MCF 10A (cell line): Measurements from ENCODE around the gene NAP1L5.

GRCh38 chr4:86452870-86453913 lies 93.3 kb upstream of the MAPK10 start:
- PRO-cap, result no peak
- RRBS, result no CpG with 5 or more reads among the region's 13 CpGs

DNA sequence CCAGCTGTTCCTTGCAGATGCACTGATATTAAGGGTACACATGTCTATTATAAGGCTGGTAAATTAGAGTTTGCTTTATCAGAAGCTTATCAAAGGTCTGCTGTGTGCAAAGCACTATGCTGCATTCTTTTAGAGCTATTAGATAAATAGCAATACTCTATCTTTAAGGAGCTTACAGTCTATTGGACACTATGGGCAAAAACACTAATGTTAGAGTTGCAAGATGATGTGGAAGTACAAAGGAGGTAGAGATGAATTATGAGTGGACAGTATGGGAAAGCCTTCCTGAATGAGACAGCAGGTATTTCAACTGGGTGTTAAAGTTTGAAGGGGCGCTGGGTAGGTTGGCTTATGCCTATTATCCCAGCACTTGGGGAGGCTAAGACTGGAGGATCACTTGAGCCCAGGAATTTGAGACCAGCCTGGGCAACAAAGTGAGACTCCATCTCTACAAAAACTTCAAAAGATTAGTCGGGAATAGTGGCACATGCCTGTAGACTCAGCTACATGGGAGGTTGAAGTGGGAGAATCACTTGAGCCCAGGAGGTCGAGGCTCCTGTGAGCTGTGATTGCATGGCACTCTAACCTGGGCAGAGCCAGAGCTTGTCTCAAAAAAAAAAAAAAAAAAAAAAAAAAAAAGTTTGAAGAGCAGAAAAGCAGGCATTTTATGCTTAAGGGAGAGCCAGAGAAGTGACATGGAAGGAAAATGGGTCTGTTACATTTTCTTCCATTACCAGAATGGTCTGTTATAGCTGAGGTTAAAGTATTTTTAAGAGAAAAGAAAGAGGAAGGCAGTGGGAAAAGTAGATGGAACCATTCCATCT lies 36.9 kb downstream of the AFF1 start:
- PRO-cap, result no peak
- RRBS, result no CpG with 5 or more reads among the region's 3 CpGs

GRCh38 chr4:87079046-87079721 lies 141.2 kb downstream of the KLHL8 start:
- PRO-cap, result no peak
- RRBS, result no CpG with 5 or more reads among the region's 8 CpGs

- PRO-cap, result no peak
- RRBS, result no CpG with 5 or more reads among the region's 3 CpGs
Measured at GRCh38 chr4:87121664-87122151, 98.7 kb downstream of the KLHL8 start.

- PRO-cap, result no peak
- RRBS, result no CpG with 5 or more reads among the region's 8 CpGs
Measured at GRCh38 chr4:87188917-87189440, 31.4 kb downstream of the KLHL8 start.

- PRO-cap, result no peak
- RRBS, result no CpG with 5 or more reads among the region's 4 CpGs
Measured at GRCh38 chr4:87419543-87420080, 2.8 kb upstream of the NUDT9 start.

DNA sequence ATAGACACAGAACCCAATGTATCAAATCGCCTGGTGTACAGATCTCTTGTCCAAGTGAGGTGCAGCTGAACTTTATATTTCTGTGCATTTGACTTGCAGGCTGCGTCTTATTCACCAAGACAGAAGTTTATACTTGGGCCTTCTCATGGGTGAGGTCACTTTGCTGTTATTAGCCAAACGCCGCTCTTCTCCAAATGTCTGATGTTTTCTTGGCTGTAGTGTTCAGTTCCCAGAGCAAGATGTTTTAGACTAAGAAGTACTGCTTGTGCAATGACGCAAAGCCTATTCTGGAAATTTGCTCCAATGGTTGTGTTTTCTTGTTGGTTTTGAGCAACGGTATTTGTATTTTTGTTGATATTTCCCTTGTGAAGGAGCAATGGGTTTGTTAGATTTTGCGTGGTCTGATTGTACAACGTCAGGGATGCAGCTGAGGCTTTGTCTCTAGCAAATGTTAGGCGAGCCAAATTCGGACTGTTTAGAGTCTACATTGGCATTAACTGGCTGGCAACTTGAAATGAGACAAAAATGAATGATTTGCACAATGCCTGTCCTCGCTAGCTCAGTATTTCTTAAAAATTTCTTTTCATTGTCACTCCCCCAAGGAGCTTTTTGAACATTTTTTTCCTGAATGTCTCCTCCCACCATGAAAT lies 11.4 kb upstream of the SPARCL1 start:
- PRO-cap, result no peak
- RRBS, result no CpG with 5 or more reads among the region's 11 CpGs

DNA sequence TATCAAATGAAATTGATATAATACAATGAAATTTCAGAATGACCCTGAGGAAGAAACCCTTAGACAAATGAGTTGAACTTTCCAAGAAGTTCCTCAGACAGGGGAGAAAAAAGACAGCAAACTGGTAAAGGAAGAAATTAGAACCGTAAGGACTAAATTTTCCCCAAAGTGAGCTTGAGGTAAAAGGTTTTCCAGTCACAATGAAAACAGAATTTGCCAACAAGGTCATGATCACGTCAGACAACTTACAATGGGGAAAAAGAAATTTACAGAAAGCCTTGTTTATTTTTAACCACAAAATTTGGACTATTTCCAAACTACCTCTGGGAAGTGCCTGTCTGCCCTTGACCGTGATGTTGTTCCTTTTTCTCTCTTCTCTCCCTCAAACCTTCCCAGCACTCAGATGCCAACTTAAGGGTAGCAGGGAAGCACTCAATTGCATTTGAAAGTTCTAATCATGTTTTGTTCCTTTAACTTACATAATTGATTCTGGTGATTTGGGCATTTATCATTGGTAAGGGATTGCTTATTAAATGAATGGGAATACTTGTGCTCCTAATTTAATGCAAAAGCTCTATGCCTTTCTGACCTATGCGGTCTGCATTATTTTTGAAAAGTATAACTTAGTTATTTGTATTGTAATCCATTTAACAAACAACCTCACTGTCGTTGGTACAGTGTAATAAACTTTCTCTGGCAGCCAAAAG lies 32.6 kb downstream of the MEPE start:
- PRO-cap, result no peak
- RRBS, result no CpG with 5 or more reads among the region's 5 CpGs

GRCh38 chr4:87912450-87913127 lies 62.9 kb upstream of the SPP1 start:
- PRO-cap, result no peak
- RRBS, result no CpG with 5 or more reads among the region's 6 CpGs

DNA sequence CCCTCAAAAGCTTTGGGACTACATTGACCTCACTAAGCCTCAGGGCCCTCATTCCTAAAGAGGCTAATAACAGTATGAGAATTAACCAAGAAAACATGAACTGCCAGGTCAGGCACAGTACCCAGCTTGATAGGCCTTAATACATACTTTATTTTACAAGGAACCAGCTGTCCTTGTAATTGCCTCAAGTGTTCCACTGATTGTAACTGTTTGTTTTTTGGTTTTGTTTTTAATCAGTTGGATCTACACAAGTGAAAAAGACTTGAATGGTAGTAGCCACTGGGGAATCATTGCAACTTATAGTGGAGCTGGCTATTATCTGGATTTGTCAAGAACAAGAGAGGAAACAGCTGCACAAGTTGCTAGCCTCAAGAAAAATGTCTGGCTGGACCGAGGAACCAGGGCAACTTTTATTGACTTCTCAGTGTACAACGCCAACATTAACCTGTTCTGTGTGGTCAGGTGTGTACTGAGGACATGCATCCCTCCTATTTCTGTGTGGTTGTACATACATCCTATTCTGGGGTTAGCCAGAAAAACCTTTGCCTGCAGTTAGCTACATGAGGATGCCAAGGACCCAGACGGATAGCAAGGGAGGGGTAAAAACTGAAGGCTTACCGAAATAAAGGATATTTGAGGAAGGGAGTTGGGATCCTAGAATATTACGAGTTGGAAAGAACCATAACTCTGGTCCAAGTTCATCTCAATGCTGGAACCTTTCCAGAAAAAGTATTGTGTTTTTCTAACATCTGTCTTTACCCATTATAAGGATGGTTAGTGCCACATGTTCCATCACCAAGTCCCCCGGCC lies 35.8 kb downstream of the PKD2 start:
- PRO-cap, result no peak
- RRBS, result 26% methylated on average over 1 of the region's 6 CpGs

DNA sequence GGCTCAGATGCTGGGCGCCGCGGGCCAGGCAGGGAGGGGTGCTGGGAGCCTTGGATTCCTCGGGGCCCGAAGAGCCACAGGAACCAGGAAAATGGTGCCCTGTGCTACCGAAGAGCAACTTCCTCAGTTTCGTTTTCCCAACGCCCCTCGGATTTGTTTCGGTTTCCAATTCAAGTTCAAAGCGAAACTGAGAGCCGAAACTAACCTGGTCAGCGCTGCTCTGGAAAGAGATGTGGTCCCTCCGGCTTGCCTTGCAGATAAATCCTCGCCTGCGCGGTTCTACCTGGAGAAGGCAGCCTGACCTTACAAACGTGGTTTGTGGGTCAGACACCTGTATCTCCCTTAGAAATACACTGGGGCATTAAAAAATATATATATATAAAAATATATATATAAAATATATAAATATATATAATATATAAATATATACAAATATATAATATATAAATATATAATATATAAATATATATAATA lies 641 bp downstream of the HERC6 start:
- PRO-cap, result no peak
- RRBS, result no CpG with 5 or more reads among the region's 18 CpGs

- PRO-cap, result no peak
- RRBS, result no CpG with 5 or more reads among the region's 4 CpGs
Measured at GRCh38 chr4:88686777-88687481, 10.7 kb downstream of the NAP1L5 start.

GRCh38 chr4:88696972-88698422 lies at the start of gene NAP1L5:
NAP1L5 (minus strand) TSS chr4:88697829.
- PRO-cap, result no peak
- RRBS, result no CpG with 5 or more reads among the region's 63 CpGs

GRCh38 chr4:89113409-89114485 lies 2.4 kb downstream of the TIGD2 start:
- PRO-cap, result no peak
- RRBS, result no CpG with 5 or more reads among the region's 7 CpGs

DNA sequence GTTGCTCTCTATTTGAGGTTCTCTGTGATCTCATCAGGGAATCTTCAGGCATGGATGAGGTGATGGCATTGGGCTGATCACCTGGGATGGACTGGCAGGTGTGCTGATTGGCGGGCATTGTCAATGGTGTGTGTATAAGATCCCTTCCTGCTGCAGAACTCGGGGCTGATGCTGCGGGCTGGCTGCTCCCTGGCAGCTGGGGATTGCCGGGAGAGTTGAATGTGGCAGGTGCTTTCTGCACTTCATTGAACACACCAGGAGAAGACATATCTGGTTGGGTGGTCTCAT lies 58.0 kb downstream of the GPRIN3 start:
- PRO-cap, result no peak
- RRBS, result no CpG with 5 or more reads among the region's 4 CpGs

DNA sequence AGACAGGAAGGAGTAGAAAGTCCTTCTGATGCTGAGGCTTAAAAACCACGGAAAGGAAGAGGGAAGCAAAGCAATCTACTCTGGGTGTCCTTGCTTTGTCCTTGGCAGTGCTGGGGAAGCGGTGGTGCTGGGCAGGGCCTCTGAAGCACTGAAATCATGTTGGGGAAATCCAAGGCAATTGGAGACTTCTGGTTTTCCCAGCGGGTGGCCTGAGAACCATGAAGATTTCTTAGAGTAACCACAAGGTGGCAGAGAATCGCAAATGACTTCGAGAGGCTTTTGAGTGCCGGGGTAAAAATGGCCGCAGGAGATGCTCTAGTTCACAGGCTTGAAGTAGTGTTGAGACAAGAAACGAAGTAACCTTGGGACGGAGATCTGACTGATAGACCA lies 130.5 kb upstream of the GPRIN3 start:
- PRO-cap, result no peak
- RRBS, result no CpG with 5 or more reads among the region's 9 CpGs

DNA sequence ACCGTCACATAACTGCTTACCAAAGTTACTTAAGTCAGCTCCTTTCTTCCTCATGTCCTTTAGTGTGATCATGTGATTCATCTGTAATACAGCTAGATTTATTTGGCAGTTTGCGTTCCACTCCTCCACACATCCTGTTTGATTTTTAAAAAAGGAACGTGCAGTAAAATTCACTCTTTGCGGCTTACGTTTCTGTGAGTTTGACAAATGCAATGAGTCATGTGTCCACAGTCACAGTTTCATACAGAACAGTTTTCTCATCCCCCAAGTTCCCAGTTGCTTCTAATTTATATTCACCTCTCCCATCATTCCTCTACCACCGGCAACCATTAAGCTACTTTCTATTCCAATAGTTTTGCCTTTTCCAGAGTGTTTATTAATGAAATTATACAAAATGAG lies 162.5 kb upstream of the GPRIN3 start:
- PRO-cap, result bidirectional peak, plus-strand start at position 308 of the sequence, minus-strand start at position 72 of the sequence
- RRBS, result no CpG with 5 or more reads among the region's 6 CpGs

- PRO-cap, result bidirectional peak, plus-strand start at chr4:89753301, minus-strand start at chr4:89753215
- RRBS, result no CpG with 5 or more reads among the region's 5 CpGs
Measured at GRCh38 chr4:89752733-89753452, 84.1 kb downstream of the SNCA start.

DNA sequence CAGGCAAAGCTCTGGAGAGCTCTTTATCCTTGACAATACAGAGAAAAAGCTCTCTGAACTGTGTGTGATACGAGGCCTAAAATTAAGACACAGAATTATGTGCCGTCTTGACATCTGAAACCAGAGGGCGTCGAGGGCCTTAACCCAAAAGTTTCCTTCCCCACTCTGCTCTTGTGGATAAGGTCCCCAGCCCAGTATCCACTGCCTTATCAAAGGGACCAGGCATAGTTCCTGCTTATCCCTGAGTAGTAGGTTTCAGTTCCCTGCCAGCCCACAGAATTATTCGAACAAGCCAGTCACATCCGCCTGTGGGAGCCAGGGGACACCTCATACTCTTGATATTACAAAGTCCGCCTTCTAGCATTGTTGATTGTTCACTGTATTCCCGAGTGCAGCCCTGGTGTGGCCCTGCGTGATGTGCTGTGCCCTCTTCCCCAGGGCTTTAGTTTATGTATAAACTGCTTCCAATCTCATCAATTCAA lies 5.4 kb upstream of the MMRN1 start:
- PRO-cap, result no peak
- RRBS, result no CpG with 5 or more reads among the region's 9 CpGs

DNA sequence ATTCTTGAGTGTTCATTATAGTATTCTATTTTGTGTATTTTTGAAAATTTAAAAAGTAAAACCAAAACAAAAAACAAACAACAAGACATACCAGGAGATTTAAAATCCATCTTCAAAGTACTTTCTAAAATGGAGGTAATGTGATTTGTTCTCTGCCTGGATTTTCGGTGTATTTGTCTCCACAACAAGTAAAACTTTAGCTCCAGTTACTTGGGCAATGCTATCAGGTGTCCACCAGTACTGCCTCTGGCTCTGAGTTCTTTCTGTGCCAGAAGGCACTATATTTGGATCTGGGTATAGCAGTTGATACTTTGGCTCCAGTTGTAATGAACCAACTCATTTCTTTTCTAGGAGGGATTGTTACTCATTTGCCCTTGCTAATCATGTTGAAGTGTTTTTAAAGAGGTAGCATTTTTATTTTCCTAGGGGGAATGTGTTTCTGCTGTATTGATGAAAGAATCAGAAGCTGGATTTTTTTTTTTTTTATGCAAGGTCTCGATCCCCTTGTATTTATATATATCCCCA lies 9.5 kb upstream of the PDLIM5 start:
- PRO-cap, result no peak
- RRBS, result no CpG with 5 or more reads among the region's 2 CpGs